Monocyte (primary cell): ENCODE results near the genes RNF224 and SLC34A3.

DNA sequence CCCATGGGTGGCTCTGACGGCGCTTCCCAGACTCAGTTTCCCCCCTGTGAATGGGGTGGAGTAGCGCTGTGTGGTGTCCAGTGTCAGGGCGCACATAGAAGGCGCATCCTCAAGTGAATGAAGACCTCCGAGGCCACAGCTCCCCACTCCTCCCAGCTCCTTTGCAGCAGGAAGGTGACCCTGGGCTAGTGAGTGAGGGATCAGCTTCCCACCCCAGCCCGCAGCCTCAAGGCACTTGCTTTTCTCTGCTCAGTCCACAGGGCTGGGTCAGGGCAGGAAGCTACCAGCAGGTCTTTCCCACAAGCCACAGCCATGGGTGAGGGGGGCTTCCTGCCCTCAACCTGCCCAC lies 950 bp upstream of the ABCA2 start:
- PRO-cap, 2 experiments: no peak in any of the 2 experiments

DNA sequence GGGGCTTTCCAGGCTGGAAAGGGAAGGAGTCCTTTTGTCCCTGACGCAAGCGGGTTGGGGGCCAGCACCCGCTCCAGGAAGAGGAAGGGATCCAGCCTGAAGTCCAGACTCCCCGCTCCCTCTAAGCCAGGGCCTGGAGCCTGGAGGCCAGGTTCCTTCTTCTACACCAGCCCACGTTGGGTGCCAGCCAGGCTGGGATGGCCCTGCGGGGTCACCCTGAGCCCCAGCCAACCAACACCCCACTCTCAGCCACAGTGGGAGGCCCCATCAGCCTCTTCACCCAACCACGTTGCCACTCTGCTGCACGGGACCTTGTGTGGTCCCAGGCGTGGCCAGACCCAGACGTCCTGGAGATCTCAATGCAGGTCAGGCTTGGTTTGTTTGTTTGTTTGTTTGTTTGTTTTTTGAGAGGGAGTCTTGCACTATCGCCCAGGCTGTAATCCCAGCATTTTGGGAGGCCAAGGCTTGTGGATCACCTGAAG lies 1.0 kb upstream of the FUT7 start:
- PRO-cap, 2 experiments: peak in 1 of 2 experiments; most common plus-strand start position 341 of the sequence (in 1); most common minus-strand start position 185 of the sequence (in 1)

DNA sequence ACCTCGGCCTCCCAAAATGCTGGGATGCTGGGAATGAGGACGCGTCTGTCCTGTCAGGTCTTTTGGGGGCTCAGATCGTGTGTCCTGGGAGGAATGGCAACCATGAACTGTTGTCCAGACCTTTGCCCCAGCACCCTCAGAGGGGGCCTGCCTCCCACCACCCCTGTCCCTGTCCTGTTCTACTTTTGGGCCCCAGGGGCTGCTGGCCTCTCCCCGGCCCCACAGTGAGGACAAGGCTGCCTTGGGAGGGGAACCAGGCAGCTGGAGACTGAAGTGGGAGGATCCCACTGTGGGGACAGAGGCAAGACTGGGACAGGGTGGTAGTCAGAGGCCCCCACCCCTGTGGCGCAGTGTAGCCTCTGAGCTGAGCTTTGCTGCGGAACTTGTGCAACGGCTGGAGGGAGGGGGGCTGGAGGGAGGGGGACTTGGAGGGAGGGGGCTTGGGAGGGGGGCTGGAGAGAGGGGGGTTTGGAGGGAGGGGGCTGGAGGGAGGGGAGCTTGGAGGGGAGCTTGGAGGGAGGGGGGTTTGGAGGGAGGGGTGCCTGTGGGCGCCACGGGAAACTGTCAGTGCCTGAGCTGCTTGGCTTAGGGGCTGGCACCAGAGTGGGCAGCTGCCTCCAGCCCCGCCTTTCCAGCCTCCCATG lies 2.1 kb upstream of the FUT7 start:
- PRO-cap, 2 experiments: peak in 1 of 2 experiments; most common minus-strand start position 270 of the sequence (in 1)

GRCh38 chr9:137129422-137129601 lies 9.6 kb upstream of the GRIN1 start:
- PRO-cap, 2 experiments: peak in 2 of 2 experiments; most common minus-strand start chr9:137129523 (in 1)

DNA sequence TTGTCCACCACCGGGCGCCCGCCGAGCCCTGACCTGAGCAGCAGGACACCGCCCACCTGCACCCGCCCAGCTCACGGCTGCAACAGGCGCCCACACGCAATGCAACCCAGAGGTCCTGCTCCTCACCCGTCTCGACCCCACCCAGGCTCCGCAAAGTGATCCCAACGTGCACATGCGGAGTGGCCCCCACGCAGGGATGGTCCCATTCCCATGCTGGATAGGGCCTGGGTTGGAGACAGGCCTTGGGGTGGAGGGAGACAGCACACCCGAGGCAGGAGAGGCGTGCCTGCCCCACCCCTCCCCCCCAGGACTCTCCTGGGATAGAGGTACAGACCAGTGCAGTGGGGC lies 345 bp upstream of the LRRC26 start:
- PRO-cap, 2 experiments: no peak in any of the 2 experiments

GRCh38 chr9:137218654-137219273 lies 1.5 kb downstream of the ENSG00000284976 start:
- PRO-cap, 2 experiments: no peak in any of the 2 experiments

- PRO-cap, 2 experiments: no peak in any of the 2 experiments
Observed at GRCh38 chr9:137226500-137226835, 834 bp upstream of the RNF224 start.

DNA sequence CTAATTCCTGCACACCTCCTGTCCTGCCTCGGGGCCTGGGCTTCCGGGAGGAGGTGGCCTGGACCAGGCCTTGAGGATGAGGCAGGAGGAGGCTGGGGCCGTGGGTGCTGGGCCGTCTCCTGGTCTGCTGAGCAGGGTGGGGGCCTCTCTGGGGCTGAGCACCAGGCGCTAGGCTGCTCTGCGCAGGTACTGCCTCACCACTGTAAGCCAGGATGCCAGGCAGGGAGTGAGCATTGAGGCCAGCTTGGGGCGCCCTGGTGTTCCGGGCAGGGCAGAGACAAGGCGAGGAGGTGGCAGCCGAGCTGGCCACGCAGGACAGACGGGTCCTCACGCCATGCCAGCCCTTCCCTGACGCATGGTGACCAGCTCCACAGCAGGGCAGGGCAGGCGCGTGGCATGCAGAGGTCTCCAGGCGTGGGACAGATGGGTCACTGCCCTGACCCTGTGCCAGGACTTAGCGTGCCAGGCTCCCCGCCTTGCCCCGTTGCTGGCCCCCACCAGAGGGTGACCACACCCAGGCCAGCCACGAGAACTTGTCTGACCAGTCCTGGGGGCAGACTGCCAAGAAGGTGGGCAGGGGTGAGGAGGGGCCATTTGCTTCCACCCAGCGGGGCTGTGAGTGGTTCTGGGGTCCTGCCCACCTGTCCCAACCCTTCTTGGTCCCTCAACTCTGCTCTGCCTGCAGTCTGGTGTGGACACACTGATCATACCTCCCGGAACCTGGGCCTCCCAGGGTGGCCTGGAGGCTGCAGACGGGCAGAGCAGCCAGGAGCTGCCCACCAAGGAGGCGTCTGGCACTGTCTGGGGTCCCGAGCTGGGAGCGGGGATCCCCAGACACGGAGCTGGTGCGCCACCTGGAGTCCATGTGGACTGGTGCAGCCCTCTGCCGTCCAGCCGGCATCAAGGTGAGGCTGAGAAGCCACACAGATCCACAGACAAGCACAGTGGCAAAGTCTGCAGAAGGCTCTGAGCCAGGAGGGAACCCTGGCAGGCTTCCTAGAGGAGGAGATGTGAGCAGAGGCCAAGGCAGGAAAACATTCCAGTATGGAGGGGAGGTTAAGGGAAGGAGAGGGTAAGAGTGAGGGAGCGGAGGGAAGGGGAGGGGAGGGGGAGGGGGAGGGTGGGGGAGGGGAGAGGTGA lies at the start of gene RNF224:
Gene RNF224, plus strand, starts transcription at position 667 of the 1,140 bp plus-strand sequence.
- PRO-cap, 2 experiments: no peak in any of the 2 experiments

- PRO-cap, 2 experiments: no peak in any of the 2 experiments
Observed at GRCh38 chr9:137230042-137231067, at the start of gene SLC34A3. Gene SLC34A3 (plus strand): TSS chr9:137230901.

- PRO-cap, 2 experiments: no peak in any of the 2 experiments
Observed at GRCh38 chr9:137232401-137232994, 1.8 kb downstream of the SLC34A3 start.

DNA sequence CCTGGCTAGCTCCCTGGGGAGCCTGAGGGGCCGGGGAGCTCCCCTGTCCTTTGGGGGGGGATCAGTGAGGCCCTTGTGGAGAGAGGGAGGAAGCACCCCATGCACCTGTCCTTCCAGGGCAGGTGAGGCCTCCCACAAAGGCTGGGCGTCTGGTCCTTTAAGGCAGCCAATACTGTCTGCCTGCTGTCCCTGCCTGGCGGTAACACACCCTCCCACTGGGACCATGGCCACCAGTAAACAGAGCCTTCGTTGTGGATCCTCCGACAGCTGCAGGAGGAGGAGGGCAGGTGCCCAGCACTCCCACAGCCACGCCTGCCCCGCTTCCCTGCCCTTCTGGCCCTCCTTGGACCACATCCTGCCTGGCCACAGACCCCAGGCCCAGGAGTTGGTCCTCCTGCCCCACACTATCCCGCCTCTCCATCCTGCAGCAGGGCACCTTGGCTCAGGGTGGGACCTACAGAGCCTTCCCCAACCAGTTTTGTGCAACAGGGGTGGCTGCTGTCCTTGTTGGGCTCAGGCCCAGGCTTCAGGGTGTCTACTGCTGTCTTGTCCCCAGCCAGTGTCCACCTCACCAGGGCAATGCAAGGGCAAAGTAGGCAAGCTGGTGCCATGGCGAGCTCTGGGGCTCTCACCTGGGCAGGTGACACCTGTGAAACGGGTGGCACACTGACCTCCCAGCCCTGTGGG lies 3.0 kb upstream of the TUBB4B start:
- PRO-cap, 2 experiments: no peak in any of the 2 experiments

DNA sequence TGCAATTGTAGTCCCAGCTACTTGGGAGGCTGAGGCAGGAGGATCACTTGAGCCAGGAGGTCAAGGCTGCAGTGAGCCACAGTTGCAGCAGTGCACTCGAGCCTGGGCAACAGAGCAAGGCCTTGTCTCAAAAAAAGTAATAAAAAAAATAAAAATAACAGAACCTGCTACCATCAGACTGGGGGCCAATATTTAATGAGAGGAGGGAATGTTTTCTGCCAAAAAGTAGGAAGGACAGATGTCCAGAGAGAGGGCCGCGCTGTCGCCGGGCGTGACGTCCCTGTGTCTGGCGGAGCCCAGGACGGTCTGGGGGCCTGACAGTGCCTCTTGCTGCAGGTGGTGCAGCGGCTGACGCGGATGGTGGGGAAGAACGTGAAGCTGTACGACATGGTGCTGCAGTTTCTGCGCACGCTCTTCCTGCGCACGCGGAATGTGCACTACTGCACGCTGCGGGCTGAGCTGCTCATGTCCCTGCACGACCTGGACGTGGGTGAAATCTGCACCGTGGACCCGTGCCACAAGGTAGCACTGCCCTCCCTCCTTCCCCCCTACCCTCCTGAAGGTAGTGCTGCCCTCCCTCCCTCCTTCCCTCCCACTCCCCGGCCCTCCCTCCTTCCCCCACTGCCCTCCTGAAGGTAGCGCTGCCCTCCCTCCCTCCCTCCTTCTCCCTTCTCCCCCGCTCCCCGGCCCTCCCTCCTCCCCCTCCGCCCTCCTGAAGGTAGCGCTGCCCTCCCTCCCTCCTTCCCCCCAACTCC lies 7.8 kb downstream of the NELFB start:
- PRO-cap, 2 experiments: no peak in any of the 2 experiments

- PRO-cap, 2 experiments: no peak in any of the 2 experiments
Observed at GRCh38 chr9:137294685-137295068, 7.4 kb downstream of the NRARP start.

GRCh38 chr9:137406802-137407575 lies 16.0 kb downstream of the EXD3 start:
- PRO-cap, 2 experiments: no peak in any of the 2 experiments

DNA sequence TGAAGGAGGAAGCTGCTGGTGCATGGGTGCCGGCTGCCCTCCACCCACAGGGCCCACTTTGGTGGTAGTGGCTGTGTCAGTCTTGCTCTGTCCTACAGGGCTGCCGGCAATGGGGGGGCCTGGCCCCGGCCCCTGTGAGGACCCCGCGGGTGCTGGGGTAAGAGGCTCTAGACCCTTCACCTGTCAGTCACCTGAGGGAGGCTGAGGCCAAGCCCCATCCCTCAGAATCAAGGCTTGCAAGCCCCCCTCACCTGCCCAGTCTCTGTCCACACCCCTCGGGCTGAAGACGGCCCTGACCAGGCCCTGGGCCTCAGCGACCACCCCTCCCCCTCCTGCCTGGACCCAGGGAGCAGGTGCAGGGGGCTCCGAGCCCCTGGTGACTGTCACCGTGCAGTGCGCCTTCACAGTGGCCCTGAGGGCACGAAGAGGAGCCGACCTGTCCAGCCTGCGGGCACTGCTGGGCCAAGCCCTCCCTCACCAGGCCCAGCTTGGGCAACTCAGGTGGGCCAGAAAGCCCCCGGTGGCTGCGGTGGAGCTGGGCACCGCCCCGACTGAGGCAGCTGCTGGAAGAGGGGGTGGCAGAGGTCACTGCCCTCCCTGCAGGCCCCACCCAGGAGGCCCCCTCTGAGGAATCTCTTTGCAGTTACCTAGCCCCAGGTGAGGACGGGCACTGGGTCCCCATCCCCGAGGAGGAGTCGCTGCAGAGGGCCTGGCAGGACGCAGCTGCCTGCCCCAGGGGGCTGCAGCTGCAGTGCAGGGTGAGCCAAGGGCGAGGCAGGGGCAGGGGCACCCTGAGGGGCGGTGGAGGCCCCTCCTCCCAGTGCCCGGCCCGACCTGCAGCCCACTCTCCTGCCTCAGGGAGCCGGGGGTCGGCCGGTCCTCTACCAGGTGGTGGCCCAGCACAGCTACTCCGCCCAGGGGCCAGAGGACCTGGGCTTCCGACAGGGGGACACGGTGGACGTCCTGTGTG lies 7.8 kb downstream of the ENTPD8 start:
- PRO-cap, 2 experiments: no peak in any of the 2 experiments

- PRO-cap, 2 experiments: peak in 2 of 2 experiments; most common minus-strand start chr9:137450720 (in 1)
Observed at GRCh38 chr9:137450597-137451194, 8.4 kb downstream of the NSMF start.

- PRO-cap, 2 experiments: no peak in any of the 2 experiments
Observed at GRCh38 chr9:137502363-137502905, 43.3 kb upstream of the NSMF start.

GRCh38 chr9:137518464-137519230 lies 31.6 kb downstream of the PNPLA7 start:
- PRO-cap, 2 experiments: no peak in any of the 2 experiments

DNA sequence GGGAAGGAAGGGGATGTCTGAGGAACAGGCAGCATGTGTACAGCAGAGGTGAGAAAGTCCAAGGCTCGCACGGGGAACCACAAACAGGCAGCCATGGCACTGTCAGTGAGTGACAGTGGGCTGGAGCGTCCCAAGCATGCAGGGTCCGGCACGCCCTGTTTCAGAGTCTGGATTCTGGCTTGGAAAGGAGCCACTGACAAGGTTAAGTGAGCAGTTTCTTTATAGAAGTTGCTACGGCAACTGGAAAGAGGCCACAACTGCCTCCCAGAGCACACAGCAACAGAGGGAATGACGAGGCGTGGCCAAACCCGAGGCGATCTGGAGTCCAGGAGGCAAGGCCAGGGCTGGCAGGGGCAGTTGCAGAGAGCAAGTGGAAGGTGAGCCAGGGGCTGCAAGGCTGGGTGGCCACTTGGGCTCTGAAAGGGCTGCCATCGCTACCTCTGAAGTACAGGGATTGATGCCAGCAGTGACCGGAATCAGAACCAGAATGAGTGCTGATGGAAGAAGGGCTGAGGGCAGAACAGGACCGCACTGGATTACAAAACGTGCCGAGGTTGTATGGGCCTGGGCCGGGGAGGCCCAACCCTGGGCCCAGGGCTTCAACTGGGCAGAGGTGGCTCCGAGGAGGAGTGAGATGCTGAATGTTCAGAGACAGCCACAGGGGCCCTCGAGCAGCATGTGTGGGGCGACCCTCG lies 4.5 kb downstream of the MRPL41 start:
- PRO-cap, 2 experiments: no peak in any of the 2 experiments

GRCh38 chr9:137794396-137794969 lies 83.1 kb upstream of the CACNA1B start:
- PRO-cap, 2 experiments: no peak in any of the 2 experiments